Jejunum (tissue), 1 donor: ENCODE results near the genes USP17L15, USP17L18 and USP17L21.

- PRO-cap: no peak
Observed at GRCh38 chr4:7838267-7838807, 101.3 kb downstream of the AFAP1 start.

- PRO-cap: no peak
Observed at GRCh38 chr4:7911097-7911792, 28.4 kb downstream of the AFAP1 start.

GRCh38 chr4:7983150-7983837 lies 43.6 kb upstream of the AFAP1 start:
- PRO-cap: bidirectional peak, plus-strand start at chr4:7983559, minus-strand start at chr4:7983464

DNA sequence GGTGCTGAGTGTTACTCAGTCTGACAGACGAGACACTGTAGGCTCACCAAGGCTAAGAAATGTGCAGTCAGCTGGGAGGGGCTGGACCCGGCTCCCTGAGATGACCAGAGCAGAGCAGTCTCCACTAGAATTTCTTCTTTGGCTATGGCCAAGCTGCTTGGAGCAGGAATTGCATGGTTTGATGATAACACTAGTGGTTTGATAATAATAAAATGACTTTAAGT lies 7.1 kb upstream of the ABLIM2 start:
- PRO-cap: no peak

GRCh38 chr4:8171898-8172341 lies 13.3 kb upstream of the ABLIM2 start:
- PRO-cap: no peak

GRCh38 chr4:8181539-8182548 lies 17.2 kb upstream of the SH3TC1 start:
- PRO-cap: no peak

GRCh38 chr4:8219298-8219684 lies 20.2 kb downstream of the SH3TC1 start:
- PRO-cap: no peak

GRCh38 chr4:8235020-8235622 lies 34.4 kb upstream of the HTRA3 start:
- PRO-cap: no peak

DNA sequence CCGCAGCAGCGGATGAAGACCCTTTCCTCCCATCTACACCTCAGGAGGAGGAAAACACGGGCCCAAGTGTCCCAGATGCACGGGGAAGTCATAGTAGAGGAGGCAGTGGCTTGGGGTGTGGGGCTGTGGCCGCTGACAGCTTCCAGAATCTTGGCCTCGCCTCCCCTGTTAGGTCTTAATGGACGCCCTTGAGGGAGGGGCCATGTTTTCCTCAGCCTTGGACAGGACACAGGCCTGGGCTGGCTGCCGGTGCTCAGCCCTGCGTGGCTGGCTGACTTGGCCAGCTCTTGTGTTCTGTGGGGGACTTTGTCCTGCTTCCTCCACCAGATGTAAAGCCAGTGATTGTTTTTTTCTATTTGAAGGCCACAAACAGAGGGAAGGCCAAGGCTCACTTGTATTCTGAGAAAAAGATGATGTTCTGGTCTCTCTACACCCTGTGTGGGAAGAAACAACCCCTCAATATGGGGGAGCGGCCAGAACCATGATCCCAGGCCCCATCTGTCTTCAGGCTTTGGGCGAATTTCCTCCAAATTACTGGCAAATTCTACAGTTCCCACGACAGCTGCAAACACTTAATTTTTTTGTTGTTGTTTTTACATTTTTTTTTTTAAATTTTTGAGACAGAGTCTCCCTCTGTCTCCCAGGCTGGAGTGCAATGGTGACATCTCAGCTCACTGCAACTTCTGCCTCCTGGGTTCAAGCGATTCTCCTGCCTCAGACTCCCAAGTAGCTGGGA lies 71.3 kb downstream of the HTRA3 start:
- PRO-cap: no peak

- PRO-cap: no peak
Observed at GRCh38 chr4:8391777-8392554, 48.6 kb downstream of the ACOX3 start.

GRCh38 chr4:8422246-8422740 lies 18.2 kb downstream of the ACOX3 start:
- PRO-cap: no peak

- PRO-cap: no peak
Observed at GRCh38 chr4:8457366-8457942, 16.9 kb downstream of the TRMT44 start.

DNA sequence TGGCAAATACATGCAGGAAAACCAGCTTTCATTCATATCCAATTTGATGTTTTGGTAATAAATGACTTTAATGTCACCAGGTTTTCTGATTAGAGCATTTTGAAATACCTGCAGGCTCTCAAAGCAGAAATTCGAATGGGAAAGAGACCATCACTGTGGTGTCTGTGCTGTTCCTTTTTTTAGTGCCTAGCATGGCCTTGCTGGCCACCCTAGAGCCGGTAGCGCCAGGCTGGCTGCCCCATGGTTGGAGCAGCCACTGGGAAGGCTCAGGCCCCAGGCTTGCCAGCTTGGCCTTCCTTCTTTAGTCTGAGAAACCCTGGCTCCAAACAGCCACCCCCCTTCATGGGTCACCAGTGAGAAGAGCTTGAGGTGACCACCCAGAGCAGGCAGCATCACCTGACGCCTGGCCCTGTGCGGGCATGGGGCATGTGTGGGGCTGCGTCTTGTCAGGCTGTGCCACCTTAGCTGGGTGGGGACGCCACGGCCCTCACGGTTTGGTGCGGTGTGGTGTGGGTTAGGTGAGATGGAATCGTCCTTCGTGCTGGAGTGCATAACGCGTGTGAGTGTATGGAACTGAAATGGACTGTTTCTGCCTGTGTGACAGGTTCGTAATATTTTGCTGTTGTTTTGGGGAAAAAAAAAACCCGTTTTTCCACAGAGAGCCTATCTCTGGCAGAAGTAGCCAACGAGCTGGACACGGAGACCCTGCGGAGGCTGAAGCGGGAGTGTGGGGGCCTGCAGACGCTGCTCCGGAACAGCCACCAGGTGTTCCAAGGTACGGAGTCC lies 30.0 kb downstream of the TRMT44 start:
- PRO-cap: no peak

DNA sequence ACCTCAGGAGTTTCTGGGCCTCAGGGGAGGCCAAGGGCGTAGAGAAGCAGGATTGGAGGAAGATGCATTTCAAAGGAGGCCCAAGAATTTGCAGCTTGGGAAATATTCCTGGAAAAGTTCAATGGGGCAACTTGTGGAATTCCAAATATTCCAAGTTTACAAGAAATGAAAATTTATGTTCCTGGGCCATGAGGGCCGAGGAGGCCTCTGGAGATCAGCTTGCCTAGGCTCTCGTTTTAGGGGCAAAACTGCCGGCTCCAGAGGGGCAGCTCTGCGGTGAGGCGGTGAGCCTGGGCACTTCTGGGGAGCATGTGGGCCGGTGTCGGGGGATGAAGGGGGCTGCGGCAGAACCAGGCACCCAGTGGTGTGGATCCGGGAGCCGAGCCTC lies 54.7 kb upstream of the GPR78 start:
- PRO-cap: no peak

- PRO-cap: no peak
Observed at GRCh38 chr4:9170595-9170794, 286 bp downstream of the FAM90A26 start.

DNA sequence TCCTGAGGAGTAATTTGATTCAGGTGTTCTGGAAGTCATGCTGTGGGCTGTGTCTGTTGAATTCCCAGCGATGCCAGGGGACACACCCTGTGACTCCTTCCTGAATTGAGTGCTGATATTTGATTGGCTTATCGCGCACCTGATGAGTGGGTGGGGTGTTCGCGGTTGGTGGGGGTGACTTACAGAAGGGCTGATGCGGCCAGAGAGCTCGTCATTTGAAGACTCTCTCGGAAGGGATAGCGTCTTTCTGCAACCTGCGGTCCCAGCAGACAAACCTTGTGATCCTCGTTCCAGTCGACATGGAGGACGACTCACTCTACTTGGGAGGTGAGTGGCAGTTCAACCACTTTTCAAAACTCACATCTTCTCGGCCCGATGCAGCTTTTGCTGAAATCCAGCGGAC lies at the start of gene USP17L15:
Gene USP17L15, plus strand, starts transcription at position 300 of the 403 bp plus-strand sequence.
- PRO-cap: no peak

GRCh38 chr4:9248330-9248782 lies at the start of gene USP17L18:
USP17L18 (plus strand) TSS chr4:9248630.
- PRO-cap: no peak

DNA sequence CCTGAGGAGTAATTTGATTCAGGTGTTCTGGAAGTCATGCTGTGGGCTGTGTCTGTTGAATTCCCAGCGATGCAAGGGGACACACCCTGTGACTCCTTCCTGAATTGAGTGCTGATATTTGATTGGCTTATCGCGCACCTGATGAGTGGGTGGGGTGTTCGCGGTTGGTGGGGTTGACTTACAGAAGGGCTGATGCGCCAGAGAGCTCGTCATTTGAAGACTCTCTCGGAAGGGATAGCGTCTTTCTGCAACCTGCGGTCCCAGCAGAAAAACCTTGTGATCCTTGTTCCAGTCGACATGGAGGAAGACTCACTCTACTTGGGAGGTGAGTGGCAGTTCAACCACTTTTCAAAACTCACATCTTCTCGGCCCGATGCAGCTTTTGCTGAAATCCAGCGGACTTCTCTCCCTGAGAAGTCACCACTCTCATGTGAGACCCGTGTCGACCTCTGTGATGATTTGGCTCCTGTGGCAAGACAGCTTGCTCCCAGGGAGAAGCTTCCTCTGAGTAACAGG lies at the start of gene USP17L21:
Gene USP17L21, plus strand, starts transcription at position 298 of the 516 bp plus-strand sequence.
- PRO-cap: no peak

- PRO-cap: unidirectional peak, minus-strand start at chr4:9604091
Observed at GRCh38 chr4:9603795-9604817, 159.9 kb downstream of the DEFB131A start.

- PRO-cap: bidirectional peak, plus-strand start at chr4:10006480, minus-strand start at chr4:10006349
Observed at GRCh38 chr4:10005936-10006573, 15.2 kb downstream of the SLC2A9 start.